Aortic smooth muscle cell (primary cell): ENCODE data around the genes ACTL10 and PIGU.

DNA sequence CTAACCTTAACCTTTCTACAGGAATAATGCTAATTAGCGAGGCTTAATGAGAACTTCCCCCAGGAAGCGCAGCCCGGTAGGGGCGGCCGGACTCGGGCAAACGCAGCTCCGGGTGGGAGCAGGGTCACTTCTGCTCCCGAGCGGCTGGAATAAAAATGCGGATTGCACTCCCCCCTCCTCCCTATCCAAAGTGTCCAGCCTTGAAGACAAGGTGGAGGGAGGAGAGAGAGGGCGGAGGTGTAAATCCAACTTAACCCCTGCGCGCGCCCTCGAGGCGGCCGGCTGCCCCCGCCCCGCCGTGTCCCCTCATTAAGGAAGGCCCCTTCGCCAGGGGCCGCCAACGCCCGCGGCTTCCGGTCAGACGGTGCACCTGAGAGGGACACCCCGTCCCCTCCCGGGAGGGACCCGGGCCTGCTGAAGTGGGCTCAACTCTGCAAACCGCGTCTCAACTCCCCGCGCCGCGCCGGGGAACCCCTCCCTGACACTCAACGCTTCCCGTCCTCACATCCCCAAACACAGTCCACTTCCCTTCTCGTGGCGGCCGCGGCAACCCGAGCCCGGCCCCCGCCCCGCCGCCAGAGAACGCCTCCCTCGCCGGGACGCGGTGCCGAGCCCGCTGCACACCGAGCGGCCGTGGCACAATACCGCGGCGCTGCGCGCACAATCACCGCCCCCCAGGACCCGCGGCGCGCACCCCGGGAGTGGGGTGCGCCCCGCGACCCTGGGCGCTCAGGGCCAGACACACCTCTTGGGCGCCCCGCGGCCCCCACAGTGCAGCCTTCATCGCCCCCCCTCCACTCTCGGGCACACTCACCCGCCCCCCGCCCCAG, 102.6 kb downstream of the NOL4L start:
- RRBS, result 2% methylated on average over 44 of the region's 81 CpGs

DNA sequence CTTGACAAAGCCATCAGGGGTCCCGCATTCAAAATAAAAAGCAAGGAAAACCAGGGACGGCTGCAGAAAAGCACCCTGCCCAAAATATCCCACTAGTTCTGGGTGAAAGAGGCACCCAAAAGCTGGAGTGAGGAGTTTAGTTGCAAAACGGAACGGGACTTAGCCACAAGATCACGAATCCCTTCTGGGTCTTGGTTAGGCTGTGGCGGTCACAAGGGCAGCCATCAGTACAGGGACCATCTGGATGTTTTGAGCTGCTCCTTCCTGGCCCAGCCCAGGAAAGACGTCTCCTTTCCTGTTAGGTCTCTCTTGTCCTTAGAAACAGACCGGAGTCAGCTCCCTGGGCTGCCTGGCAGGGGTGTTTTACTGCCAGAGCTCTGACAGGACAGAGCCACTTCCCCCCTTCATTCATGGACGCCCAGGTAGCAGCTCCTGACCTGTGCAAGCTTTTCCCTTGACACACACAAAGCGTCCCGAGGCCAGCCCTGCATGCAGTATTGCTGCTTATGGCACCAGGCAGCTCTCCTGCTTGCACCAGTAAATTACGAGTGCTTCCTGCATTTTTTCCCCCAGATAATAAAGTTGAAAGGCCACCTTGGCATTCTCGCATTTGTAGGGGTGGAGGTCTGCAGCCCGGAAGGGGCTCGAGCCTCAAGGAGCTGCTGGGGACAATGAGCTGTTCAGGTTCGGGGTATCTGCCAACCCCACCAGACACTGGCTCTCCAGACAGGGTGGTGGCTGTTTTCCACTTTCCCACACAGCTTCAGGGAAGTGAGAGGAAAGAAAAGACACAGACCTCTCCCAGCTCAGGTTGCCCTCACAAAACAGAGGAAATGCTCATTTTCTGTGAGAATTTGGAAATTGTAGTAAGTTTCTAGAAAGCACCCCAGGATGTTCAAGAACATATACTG, 87.4 kb downstream of the NOL4L start:
- RRBS, result no CpG with 5 or more reads among the region's 16 CpGs

GRCh38 chr20:32582022-32582693, 3.0 kb downstream of the NOL4L start:
- RRBS, result no CpG with 5 or more reads among the region's 19 CpGs

- RRBS, result 9% methylated on average over 36 of the region's 99 CpGs
Observed at GRCh38 chr20:32582694-32583649, 2.2 kb downstream of the NOL4L start.

- RRBS, result no CpG with 5 or more reads among the region's 12 CpGs
Observed at GRCh38 chr20:32777527-32778199, 15.5 kb downstream of the DNMT3B start.

DNA sequence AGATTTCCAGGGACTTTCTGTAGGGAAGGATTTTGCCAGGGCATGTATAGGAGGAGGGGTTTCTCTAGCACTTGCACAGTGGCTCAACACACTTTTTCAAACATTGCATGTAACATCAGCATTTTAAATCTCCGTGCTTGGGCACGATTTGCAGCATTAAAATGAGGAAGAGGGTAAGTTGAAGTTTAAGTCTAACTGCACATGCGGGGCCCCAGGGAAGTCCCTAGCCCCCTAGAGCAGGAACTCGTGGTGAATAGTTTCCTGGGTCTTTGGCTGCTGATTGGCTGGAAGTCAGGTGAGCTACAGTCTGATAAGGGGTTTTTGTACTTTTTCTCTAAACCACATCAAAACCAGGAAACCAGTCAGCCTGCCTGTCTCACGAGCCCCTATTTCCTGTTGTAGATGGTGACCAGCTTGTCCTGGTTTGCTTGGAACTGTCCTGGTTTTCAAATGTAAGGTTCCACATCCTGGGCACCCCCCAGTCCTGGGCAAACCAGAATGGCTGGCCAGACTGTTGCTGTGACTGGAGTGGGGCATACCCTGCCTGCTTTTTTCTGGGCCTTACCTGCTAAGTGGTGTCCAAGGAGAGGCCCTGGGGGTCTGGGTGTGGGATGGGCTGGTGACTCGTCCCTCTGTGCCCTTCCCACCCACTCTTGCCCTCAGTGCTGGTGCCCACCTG, 32.0 kb downstream of the SUN5 start:
- RRBS, result no CpG with 5 or more reads among the region's 6 CpGs

DNA sequence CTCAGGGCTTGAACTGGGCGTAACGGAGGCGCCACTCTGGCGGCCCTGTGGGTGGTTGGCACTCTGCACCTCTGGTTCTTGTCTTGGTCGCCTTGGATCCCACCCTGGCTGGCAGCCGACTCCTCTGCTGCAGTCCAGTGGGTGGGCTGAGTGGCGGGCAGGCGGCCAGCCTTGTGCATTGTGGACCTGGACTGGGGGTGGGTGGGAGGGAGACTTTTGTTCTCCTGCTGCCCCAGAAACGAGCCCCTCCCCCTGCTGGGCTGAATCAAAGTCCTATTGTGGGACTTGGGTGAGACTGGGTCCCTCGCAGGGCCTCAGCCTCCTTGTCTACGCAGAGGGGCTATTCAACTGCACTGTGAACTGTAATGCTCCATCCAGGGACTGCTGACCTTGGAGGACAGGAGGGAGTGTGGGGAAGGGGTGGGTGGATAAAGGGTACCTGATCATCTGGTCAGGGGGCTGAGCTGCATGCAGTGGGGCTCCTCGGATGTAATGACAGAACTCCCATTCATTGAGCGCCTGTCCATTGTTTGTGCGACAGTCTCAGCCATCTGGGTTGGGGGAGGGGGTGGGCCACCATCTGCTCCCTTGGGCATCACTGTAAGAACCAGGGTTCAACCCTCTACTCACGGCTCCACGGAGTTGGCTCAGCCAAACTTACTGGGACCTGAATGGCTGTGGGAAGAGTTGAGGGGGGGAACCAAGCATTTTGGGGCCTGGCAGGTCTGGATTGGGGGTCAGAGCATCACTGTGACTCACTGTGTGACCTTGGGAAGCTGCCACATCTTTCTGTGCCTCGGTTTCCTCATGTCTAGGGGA, 23.8 kb downstream of the SUN5 start:
- RRBS, result no CpG with 5 or more reads among the region's 17 CpGs

GRCh38 chr20:33105996-33106517, 26.6 kb downstream of the BPIFB4 start:
- RRBS, result no CpG with 5 or more reads among the region's 9 CpGs

DNA sequence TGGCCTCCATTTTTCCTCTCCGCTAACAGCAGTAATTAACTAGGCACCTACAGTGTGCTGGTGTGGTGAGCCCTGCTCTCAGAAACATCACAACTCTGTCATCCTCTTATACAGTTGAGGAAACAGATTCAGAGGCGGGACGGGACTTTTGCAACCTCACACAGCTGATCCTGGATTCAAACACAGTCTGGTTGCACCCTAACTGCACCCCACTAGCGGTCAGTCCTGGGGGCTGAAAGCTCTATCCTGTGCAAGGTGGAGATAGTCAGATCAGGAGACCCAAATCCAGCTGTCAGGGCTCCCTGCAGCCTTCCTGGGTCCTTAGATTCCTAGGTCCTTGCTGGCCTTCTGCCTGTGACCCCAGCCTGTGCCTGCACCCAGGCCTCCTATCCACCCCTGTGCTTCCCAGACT, 1.1 kb downstream of the SNTA1 start:
- RRBS, result no CpG with 5 or more reads among the region's 4 CpGs

DNA sequence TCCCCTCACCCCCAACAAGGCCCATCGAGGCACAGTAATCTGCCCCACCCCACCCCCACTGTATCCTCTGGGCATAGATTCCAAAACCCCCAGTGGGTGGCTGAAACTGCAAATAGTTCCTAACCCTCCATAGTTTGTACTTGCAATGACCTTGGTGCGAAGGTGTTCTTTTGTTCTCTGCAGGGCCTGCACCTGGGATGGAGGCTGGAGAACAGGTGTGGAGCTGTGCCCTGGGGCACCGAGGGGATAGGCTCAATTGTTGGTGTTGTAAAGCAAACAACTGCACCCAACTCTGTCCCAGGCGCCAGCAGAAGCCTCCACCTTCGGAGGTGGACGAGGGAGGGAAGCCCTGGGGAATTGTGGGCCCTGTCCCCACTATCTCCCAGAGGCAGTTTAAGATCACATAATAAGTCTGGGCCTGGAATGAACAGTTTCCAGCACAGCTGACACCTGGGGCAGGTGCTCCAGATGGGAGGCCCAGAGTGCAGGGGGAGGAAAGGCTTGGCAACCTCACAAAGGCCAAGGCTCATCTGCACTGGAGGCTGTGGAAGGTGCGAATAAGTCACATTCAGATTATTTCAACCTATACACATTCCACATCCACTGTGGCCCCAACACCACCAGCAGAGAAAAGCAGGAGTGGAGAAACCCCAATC, 12.5 kb upstream of the CBFA2T2 start:
- RRBS, result no CpG with 5 or more reads among the region's 7 CpGs

- RRBS, result no CpG with 5 or more reads among the region's 13 CpGs
Observed at GRCh38 chr20:33648426-33648967, 13.6 kb upstream of the C20orf144 start.

- RRBS, result 2% methylated on average over 28 of the region's 46 CpGs
Observed at GRCh38 chr20:33666093-33667143, at the start of gene ACTL10. Gene ACTL10 (plus strand): TSS chr20:33666943.

- RRBS, result no CpG with 5 or more reads among the region's 8 CpGs
Observed at GRCh38 chr20:33669005-33669767, 2.4 kb downstream of the ACTL10 start.

GRCh38 chr20:33850941-33851152, 39.7 kb downstream of the CHMP4B start:
- RRBS, result no CpG with 5 or more reads among the region's 3 CpGs

DNA sequence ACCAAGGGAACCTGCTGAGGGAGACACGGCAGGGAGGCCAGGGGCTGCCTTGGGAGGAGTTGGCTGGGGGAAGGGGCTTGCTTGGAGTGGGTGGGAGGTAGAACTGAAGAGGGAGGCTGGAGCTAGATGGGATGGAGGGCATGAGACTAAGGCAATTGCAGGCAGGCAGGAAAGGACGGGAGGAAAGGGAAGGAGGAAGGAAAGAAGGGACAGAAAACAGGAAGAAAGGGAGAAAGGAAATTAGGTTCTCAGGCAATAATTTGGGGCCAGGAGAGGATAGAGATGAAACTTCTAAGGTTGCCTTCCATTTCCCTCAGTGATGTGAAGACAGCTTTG, 46.8 kb downstream of the CHMP4B start:
- RRBS, result no CpG with 5 or more reads among the region's 2 CpGs

- RRBS, result 2% methylated on average over 16 of the region's 55 CpGs
Observed at GRCh38 chr20:33994260-33994870, 654 bp downstream of the RALY start.

GRCh38 chr20:34081124-34082139, 30.6 kb downstream of the EIF2S2 start:
- RRBS, result 34% methylated on average over 2 of the region's 13 CpGs

- RRBS, result no CpG with 5 or more reads among the region's 8 CpGs
Observed at GRCh38 chr20:34262340-34263211, 21.4 kb downstream of the ASIP start.

- RRBS, result no CpG with 5 or more reads among the region's 14 CpGs
Observed at GRCh38 chr20:34540483-34541183, 17.9 kb upstream of the MAP1LC3A start.

- RRBS, result 3% methylated on average over 11 of the region's 76 CpGs
Observed at GRCh38 chr20:34676412-34677478, at the start of gene PIGU. Gene PIGU (minus strand): TSS chr20:34677092.